ENCODE measurements around a stretch of chr14.

DNA sequence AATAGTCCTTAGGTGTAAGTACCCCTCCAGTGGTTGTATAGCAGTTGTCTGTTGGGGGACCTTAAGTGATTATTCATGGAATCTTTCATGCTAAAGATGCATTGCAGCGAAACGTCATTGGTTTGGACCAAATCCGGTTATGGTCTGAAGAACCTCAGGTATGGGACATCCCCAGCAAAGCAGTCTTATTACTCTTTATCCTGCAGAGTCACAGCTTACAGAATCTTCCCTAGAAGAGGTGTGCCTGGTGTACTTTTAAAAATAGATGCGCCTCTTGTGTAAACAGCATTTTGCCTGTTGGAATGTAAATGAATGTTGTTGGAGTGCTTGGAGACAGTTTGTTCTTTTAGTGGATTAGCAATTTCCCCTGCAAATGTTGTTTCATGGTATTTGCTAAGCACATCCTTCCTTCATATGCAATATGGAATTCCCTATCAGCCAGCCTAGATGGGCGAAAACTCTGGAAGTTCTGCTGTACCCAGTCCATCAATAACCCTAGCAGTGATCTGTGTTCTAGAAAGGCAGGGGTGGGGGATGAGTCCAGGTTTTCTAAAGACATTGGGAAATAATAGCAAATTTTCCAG, 242.5 kb downstream of the ZFP36L1 start:
- RRBS: no CpG with 5 or more reads among the region's 5 CpGs

- RRBS: 90% methylated on average over 2 of the region's 28 CpGs
Observed at GRCh38 chr14:68562824-68564080, 229.6 kb downstream of the ZFP36L1 start.

GRCh38 chr14:68569831-68570497, 222.9 kb downstream of the ZFP36L1 start:
- RRBS: no CpG with 5 or more reads among the region's 5 CpGs

DNA sequence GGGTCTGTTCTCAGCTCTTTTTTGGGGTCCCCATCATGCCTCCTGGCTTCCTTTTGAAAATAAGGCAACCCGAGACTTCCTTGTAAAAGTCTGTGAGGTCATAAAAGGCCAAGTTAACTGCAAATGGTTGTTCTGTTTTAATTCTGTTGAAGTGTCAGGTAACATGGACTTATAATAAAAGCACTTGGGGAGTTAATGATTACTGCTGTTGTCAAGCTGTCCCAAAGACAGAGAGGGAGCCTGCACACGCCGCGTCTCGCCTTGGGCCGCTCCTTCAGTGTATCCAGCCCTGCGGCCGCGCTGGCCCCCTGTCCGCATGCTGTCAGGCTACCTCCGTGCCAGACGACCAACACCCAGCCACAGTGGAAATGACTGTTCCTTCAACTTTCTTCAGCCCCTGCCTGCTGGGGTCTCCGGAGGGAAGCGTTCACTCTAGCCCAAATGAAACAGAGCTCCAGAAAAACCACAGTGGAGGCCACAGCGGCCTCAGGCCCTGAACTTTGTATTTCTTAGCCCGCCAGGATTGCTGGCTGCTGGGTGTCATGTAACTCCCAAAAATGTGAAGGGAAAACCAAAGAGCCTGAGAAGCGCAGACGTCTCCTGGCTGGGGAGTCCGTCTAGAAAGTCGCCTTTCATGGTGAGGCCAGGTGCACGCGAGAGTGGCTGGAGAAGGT, 189.2 kb downstream of the ZFP36L1 start:
- RRBS: 82% methylated on average over 2 of the region's 22 CpGs

GRCh38 chr14:68607117-68607438, 185.8 kb downstream of the ZFP36L1 start:
- RRBS: no CpG with 5 or more reads among the region's 5 CpGs

- RRBS: no CpG with 5 or more reads among the region's 3 CpGs
Observed at GRCh38 chr14:68620003-68620556, 172.8 kb downstream of the ZFP36L1 start.

GRCh38 chr14:68621380-68621950, 171.4 kb downstream of the ZFP36L1 start:
- RRBS: no CpG with 5 or more reads among the region's 4 CpGs

DNA sequence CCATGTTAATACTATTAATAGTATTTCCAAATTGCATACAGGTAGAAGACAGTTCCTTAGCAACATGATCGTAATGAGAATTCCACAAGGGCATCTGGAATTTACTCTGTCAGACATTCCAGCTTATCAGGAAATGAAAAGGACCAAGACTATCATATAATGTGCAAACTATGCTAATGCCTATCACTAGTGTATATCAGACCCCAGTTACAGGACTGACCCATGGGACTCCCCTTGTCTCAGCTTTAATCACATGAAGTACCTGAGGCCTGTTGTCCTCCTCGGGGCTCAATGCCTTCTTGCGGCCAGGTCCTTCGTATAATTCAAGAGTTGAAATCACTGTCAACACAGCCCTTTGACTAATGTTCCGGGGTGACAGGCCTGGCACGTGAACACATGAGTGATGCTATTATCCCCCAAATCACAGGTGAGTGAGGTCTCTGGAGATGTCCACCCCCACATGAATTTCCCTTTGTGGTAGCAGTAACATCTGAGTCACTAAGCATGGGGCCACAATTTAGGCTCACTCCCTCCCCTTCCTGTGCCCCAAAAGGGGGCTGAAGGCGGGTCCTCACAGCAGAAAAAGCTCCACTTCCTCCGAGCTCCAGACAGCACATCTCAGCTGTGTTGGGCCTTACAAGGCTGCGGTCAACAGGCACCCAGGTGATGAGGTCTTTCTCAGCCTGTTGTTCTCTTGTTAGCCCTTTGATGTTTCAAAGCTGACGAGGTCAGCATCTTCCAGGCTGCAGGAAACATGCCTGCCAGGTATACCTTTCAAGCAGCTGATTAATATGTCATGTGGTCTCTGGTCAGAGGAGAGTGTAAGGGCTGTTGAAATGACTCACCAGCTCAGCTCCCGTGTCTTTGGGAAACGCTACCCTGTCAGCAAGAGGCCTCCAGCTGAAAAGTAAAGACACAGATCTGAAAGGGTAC, 107.5 kb downstream of the ZFP36L1 start:
- RRBS: no CpG with 5 or more reads among the region's 12 CpGs

DNA sequence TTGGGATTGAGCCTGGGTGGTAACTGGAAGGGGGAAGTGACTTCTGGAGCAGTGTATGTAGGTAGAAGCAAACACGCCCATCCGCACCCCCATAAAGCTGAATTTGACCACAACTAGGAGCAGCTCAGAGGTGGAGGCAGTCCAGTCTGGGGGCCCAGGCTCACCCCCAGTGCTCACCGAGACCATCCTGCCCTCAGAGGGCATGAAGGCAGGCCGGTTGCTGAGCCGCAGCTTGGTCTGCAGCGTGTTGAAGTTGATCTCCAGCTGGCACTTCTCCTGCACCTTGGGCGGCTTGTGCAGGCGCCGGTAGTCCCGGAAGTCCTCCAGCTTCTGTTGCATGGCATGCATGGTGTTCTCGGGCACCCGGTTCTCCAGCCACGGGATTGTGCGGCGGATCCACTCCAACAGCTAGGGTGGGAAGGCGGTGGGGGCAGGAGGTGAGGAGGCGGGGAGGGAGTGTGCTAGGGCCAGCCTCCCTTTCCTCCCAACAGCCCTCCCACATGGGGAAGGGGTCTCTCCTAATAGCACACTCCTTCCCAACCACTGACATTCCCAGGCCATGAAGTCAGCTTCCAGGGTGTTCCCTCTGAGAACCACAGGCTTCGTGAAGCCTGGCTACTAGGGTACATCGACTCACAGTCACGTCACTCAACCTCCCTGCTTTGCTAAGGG, 87.1 kb downstream of the ACTN1 start:
- RRBS: 77% methylated on average over 2 of the region's 20 CpGs

- RRBS: no CpG with 5 or more reads among the region's 21 CpGs
Observed at GRCh38 chr14:68928263-68929176, 50.6 kb downstream of the ACTN1 start.

- RRBS: no CpG with 5 or more reads among the region's 4 CpGs
Observed at GRCh38 chr14:68931632-68931982, 47.5 kb downstream of the ACTN1 start.

DNA sequence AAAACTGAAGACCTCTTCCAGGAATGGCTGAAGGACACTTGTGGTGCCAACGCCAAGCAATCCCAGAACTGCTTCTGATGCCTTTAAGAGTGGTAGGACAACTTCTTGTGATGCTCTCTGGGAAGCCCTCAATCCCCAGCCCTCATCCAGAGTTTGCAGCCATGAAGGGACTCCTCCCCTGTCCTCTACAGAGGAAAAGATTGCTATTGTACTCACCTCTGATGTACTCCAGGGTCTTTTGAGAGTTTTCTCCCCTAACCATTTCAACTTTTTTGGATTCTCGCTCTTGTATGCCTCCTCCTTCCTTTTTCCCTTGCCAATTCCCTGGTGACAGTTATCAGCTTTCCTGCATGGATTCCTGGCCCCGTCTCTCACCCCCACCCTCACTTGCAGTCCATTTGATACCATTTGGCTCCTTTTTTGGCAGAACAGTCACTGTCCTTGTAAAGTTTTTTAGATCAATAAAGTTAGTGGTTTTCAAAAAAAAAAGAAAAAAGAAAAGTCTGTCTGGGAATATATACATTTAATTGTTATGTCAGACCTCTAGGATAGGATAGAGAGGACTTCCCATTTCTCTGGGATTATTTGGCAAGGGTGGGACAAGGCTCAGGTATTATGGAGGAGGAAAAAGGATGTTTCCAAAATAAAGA, 42.2 kb downstream of the ACTN1 start:
- RRBS: no CpG with 5 or more reads among the region's 3 CpGs

- RRBS: no CpG with 5 or more reads among the region's 10 CpGs
Observed at GRCh38 chr14:68958320-68959087, 20.6 kb downstream of the ACTN1 start.

DNA sequence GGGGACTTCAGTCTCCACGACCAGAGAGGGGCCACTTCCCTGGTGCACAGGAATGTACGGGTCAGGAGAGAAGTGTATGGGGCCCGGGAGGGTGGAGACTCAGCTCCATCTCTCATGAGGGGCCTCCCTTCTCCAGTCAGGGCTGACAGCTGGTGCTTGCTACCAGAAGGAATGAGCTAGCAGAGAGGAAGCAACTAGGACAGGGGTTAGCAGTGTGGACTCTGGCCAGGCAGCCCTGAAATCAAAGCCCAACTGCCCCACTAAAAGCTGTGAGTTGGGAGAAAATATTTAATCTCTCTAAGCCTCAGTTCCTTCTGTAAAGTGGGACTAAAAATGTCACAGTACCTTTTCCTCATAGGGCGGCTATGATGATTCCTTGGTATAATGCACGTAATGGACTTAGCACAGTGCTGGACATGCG, 14.7 kb downstream of the ACTN1 start:
- RRBS: no CpG with 5 or more reads among the region's 6 CpGs

DNA sequence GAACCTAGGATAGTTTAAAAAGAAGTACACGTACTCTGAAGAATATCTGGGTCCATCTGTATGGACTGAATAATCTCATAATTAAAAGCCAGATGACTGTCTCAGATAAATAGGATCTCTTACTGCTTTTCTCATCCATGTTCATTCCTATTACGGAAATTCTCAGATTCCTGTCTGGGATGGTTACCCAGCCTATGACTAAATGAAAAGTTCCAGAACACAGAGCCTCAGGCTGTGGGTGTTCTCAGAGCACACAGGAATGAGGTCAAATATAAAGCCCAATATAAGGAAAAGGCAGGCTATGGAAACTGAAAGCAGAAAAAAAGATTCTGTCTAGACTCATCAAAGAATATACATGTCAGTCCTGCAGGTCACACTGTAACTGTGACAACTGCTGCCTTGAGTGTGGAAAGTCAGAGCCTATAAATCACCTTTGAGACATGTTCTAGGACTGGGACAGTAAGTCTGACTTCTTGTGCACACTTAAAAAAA, 64.4 kb downstream of the DCAF5 start:
- RRBS: no CpG with 5 or more reads among the region's 2 CpGs

DNA sequence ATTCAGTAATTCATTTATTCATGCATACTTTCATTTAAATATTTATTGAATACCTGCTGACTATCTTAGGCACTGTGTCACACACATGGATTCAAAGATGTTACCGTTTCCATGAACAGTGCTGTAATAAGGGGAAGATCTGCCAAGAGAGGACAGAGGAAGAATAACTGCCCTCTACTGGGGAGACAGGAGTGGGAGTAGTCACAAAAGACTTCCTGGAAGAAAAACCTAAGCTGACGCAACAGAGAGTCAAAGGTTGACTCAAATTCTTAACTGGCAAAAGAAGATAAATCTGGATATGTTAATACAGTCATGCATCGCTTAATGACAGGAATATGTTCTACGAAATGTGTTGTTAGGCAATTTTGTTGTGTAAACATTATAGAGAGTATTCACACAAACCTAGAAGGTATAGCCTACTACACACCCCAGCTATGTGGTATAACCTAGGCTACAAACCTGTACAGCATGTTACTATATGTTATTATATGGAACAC, 51.6 kb downstream of the DCAF5 start:
- RRBS: no CpG with 5 or more reads among the region's 4 CpGs

DNA sequence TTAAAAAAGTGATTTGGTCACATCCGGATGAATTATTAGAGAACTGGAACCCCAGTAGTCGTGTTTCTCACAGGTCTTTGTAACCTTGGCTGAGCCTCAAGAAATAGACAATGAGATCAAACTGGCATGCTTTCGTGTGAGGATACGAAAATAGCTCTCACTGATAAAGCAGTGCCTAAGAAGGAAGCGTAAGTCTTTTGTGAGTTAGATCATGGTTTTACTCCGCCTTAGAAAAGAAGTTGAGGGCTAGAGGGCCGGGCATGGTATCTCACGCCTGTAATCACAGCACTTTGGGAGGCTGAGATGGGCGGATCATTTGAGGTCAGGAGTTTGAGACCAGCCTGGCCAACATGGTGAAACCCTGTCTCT, 33.8 kb upstream of the GALNT16 start:
- RRBS: no CpG with 5 or more reads among the region's 9 CpGs

DNA sequence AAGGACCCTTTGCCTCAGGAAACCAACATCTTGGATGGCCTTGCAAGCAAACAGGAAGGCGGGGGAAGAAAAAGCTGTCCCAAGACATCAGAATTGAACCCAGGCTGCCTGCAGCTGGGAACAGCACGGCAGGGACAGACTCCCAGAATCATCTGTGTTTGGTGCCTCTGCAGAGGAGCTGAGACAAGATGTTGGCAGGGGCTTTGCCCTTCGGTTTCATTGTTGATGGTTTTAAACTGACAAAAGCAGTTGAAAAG, 30.3 kb downstream of the GALNT16 start:
- RRBS: no CpG with 5 or more reads among the region's 3 CpGs

- RRBS: no CpG with 5 or more reads among the region's 3 CpGs
Observed at GRCh38 chr14:69643297-69644099, 32.1 kb downstream of the SUSD6 start.

DNA sequence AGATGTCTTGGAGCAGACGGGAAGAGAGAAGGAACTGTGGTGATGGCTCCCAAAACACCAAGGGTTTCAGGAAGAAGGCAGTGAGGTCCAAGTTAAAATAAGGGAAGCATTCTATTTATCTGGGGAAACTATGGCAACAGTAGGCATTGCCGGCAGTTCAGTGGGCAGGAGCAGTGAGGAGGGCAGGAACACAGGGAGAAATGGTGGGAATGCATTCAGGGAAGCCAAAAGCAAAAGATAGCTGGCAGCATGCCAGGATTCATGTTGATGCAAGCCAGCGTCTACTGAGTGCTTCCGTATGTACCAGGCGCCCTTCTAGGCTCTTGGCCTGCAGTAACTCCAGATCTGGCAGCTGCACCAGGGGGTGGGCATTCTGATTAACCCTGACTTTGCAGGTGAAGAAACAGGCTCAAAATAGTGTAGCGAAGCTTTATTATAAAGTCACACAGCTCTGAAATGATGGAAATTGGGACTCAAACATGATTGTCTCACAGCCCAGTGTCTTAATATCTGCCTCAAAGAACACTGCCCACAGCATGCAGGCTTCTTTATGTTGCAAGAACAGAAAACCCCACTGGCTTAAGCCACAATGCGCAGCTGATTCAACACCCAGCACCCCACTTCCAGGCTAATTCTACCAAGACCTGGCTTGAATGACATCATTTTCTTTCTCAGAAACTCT, 50.7 kb upstream of the SRSF5 start:
- RRBS: no CpG with 5 or more reads among the region's 7 CpGs

Data from AG08470 (cell line).